IMR-90 (cell line): ENCODE measurements around the genes CROCC and PADI6.

DNA sequence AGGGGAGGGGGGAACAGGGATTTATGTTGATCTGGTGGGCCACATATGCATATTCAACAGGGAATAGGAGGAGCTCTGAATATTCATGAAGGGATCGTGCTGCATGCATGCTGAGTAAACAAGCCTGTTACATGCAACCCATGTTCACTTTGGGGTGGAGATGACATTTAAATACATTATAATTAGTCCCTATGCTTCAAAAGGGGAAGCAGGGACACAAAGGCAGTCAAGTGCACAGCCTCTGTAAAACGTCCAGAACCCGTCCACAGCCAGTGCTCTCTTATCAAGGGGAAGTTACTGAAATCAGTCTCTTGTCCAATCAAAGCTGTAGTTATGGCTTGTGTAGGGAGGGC is 54.8 kb upstream of the CROCC start:
- RRBS = no CpG with 5 or more reads among the region's 3 CpGs
CAGE:
- cytosol, long polyA plus RNA = no peak
- long polyA plus RNA = no peak
- nucleus, long polyA plus RNA = no peak

DNA sequence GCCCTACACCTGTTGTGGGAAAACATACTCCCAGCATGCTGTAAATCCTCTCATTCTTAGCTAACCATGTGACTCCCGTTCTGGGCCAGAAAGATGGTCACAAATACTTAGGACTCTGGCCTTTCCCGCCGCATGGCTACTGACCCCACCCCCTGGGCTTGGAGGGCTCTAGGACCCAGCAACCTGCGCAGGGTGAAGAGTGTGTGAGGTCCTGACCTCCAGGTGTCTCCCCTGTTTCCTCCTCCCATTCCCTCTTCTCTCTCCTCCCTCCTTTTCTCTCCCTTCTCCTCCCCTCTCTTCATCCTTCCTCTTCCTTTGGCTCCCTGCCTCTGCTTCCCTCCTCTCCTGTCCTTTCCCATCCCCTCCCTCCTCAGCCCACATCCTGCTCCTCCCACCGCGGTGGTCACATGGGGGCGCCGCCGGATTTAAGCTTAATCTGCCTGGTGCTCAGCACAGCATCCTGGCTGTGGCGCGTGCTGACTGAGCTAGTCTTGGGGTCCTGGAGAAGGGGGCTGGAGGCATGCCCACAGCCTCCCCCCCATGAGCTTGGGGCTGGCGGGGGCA is at the start of gene CROCC:
Gene CROCC (plus strand): TSS at position 453 of the 564 bp plus-strand sequence.
- RRBS = no CpG with 5 or more reads among the region's 12 CpGs
CAGE:
- cytosol, long polyA plus RNA = no peak
- long polyA plus RNA = no peak
- nucleus, long polyA plus RNA = no peak

GRCh38 chr1:16955106-16955549 is 25.3 kb downstream of the MFAP2 start:
- RRBS = no CpG with 5 or more reads among the region's 25 CpGs
CAGE:
- cytosol, long polyA plus RNA = no peak
- long polyA plus RNA = no peak
- nucleus, long polyA plus RNA = no peak

DNA sequence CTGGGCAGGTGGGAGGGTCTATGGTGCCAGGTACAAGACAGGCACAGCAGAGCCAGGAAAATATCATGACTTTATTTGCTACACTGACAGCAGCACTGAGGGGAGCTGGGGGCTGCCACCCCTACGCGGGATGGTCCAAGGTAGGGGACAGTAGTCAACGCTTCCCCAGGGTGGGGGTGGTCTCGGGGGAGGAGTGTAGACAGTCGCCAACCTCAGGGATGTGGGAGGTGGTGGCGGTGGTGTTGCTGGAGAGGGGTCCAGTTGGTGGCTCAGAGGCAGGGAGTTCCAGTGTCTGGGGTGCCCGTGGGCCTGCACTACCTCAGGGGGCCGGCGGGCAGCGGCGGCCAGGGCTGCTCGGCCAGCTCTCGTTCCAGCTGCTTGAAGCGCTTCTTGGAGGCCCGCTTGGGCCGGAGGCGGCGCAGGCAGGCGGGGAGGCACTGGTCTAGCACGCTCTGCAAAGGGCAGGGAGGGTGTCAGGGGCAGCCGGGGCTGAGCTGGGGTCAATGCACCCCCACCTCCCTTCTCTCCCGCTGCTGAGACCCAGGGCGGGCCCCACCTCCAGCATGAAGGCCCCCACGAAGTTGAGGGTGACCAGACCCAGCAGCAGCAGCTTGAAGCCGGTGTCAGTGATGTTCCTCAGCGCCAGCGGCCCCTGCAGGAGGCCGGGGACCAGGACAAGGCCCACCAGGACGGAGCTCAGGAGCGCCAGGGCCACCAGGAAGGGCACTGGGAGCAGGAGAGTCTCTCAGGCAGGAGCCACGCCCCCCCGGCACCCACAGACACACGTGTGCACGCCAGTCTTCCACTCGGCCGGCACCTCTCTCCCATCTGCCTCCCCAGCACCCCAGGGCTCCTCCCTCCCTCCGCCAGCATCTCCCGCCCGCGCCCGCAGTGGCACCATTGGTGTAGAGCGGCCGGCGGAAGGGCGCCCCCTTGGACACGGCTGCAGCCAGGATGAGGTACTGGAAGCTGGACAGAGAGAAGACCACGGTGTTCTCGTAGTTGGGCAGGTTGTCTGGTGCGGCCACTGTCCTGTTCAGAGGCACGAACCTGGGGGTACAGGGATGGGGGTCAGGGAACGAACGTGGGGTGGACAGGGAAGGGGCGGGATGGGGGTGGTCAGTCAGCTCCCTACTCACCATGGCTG is 5.9 kb upstream of the MFAP2 start:
- RRBS = 91% methylated on average over 13 of the region's 53 CpGs
CAGE:
- cytosol, long polyA plus RNA = no peak
- long polyA plus RNA = no peak
- nucleus, long polyA plus RNA = no peak

DNA sequence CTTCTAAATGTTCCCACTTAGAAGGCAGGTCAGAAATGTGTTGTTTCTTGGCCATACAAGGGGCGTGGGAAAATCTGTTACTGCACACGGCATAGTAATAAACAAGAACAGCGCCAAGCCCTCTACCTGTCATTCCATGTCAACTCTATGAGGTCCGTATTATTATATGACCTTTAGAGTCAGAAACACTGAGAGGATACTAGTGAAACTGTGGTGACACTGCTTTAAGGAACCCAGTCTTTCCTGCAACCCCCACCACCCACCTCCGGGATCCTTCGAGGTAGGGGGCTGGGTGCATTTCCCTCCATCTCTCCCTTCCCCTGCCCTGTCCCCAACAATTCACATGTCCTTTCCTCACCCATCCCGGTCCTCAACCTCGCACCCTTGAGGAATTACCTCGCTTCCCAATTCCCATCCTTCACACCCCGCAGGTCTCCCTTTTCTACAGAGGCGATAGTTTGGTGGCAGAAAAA is 664 bp downstream of the SDHB start:
- RRBS = 8% methylated on average over 3 of the region's 11 CpGs
CAGE:
- cytosol, long polyA plus RNA = no peak
- long polyA plus RNA = no peak
- nucleus, long polyA plus RNA = no peak

DNA sequence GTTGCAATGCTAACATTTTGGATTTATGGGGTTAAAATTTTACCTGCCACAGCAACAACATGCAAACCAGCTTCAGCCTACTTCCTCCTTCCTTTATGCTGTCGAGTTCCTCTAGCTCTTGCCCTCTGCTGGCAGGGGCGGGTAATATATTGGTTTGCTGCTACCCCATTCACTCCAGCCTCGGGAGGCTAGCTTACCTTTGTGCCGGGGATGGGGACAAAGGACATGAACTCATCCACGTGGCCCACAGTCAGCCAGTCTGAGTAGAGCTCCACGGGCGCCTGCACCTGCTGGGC is 21.6 kb upstream of the SDHB start:
- RRBS = no CpG with 5 or more reads among the region's 7 CpGs
CAGE:
- cytosol, long polyA plus RNA = no peak
- long polyA plus RNA = no peak
- nucleus, long polyA plus RNA = no peak

- RRBS = no CpG with 5 or more reads among the region's 12 CpGs
CAGE:
- cytosol, long polyA plus RNA = no peak
- long polyA plus RNA = no peak
- nucleus, long polyA plus RNA = no peak
These were observed 22.1 kb downstream of the PADI2 start for GRCh38 chr1:17097093-17097588.

DNA sequence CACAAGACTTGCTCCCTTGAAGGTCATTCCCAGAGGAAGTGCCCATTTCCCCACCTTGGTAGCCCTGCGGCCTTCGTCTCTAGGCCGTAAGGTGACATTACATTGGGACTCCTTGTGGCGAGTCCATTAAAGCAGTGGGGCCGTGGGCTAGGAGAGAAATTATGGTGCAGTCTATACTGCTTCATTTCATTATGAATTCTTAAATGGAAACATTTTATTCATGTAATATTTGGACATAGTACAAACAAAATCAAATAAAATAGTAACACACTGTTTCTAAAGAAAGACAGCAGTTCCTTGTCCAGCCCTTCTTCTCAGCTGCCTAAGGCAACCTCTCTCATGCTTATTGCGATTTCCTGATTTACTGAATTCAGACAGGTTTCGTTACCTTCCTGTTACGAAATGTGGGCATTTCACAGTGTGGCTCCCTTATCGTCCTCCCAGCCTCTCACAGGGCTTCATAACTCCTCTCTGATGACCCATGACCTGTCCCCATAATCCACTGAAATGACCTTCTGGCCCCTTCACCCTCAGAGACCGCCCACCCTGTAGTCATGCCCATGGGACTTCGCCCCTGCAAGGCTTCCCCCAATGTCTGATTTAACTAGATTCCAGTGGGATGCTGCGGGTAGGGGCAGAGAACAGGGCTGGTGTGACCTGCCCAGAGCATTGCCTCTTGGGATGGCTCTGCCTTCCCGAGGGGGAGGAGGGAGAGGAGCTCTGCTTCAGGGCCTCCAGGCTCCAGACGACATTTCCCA is 20.8 kb downstream of the PADI2 start:
- RRBS = no CpG with 5 or more reads among the region's 14 CpGs
CAGE:
- cytosol, long polyA plus RNA = no peak
- long polyA plus RNA = no peak
- nucleus, long polyA plus RNA = no peak

DNA sequence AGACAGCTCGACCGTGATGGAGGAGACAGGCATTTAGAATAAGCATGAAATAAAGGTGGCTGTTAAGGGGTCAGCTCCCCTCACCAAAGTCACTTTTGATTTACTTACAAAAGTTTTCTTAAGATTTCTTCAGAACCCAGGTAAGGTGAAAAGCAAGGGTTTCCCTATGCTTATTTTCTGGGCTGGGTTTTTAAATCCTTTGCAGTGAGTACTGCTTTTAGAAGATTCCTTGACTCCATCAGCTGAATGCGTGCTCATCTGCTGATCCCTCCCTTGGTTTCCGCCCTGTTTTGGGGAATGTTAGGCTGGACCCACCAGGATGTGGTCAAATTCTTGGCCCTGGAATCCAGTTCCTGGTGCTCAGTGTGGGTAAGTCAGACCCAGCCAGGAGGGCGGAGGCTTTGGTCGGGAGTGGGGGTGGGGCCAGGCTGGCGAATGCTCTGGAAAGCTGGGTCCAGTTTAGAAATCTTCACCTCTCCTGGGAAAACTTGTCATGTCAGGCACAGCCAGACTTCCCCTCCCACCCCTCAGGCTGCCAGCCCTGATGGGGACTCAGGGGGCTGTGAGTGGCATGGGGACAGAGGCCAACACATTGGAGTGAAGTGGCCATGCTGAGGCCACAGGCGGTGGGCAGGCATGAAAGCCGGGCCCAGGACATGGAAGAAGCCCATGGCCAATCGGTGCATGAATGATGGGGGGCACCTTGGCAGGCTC is 15.0 kb upstream of the PADI1 start:
- RRBS = no CpG with 5 or more reads among the region's 10 CpGs
CAGE:
- cytosol, long polyA plus RNA = no peak
- long polyA plus RNA = no peak
- nucleus, long polyA plus RNA = no peak

DNA sequence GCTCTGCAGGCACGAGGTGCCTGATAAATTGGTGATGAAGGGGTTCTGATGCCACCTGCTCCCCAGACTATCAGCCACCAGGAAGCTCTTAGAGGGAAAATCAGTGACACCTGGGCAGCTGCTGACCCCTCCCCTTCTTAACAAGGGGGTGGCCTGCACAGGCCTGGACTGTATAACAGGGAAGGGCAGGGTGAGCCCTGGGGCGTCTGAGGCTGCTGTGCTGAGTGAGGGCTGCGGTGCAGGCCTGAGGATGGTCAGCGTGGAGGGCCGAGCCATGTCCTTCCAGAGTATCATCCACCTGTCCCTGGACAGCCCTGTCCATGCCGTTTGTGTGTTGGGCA is at the start of gene PADI6:
Gene PADI6 (plus strand): TSS at position 201 of the 341 bp plus-strand sequence.
- RRBS = no CpG with 5 or more reads among the region's 6 CpGs
CAGE:
- cytosol, long polyA plus RNA = no peak
- long polyA plus RNA = no peak
- nucleus, long polyA plus RNA = no peak

DNA sequence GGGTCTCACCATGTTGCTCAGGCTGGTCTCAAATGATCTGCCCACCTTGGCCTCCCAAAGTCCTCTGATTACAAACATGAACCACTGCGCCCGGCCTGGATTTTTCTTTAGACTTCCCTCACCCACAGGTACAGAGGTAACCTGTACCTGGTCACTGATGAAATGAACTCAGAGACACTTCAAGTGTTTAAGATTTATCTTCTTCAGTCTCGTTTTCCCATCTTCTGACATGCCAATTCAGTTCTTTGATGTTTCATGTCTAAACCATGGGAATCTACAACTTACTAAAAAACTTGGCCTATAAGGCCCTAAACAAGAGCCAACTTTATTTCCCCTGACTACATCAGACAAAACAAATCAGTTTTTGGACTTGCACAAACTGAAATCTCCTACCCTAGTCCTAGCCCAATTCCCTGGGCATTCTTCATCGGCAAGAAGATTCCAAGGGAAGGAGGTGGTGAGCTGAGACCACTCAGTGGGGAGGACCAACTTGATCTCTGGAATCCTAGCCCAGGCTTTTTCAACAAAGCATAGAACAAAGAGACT is 24.6 kb downstream of the RCC2 start:
- RRBS = no CpG with 5 or more reads among the region's 4 CpGs
CAGE:
- cytosol, long polyA plus RNA = no peak
- long polyA plus RNA = no peak
- nucleus, long polyA plus RNA = no peak

DNA sequence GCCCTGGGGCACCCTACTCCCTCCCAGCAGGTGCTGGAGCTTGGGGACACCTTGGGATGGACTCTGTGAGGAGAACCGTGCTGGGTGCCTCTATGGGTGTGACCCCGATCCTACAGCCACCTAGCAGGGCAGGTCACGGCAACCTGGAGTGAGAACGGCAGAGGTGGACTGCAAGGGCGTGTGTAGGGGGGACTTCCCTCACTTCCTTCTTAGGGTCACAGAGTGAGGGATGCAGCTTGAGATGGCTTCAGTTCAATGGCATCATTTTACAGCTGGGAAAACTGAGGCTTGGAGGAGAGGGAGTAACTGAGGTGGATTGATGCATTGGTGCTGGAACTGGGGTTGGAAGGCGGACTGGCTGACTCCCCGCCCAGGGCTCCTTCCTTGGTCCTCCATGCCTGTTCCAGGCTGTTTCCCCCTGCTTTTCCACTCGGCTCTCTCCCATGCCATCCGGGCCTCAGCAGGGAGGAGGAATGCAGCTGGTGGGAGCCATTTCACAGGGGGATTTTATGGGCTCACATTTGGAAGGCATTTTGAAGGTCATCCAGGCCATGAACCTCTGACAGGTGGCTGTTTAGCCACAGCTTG is 18.8 kb upstream of the ARHGEF10L start:
- RRBS = no CpG with 5 or more reads among the region's 9 CpGs
CAGE:
- cytosol, long polyA plus RNA = no peak
- long polyA plus RNA = no peak
- nucleus, long polyA plus RNA = no peak

DNA sequence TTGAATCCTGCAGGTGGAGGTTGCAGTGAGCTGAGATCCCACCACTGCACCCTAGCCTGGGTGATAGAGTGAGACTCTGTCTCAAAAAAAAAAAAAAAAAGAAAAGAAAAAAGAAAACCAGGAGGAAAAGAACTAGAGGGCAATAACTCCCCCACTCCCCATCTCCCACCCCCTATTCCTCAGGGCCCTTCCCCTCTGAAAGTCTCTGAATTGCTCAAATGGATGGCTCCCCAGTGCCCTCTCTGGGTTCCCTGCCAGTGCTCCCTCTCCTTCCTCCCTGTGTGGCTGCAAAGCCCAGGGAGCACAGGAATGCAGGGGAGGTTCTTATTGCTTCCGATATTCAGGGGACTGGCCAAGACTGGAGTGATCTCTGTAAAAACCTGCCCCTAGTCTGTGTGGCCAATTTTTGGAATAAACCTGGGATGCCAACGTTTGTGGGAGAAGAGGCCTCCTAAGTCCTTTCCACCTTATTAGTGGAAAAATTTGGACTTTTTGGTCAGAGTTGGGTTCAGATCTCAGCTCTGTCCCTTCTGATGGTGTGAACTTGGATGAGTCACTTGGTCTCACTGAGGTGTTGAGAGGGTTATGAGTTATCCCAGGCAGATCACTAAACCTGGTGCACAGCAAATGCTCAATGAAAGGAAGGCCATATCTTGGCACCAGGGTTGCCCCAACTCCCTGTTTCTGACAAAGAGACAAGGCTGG is 13.4 kb upstream of the ARHGEF10L start:
- RRBS = no CpG with 5 or more reads among the region's 2 CpGs
CAGE:
- cytosol, long polyA plus RNA = no peak
- long polyA plus RNA = no peak
- nucleus, long polyA plus RNA = no peak

GRCh38 chr1:17531076-17531337 is 8.5 kb upstream of the ARHGEF10L start:
- RRBS = no CpG with 5 or more reads among the region's 4 CpGs
CAGE:
- cytosol, long polyA plus RNA = no peak
- long polyA plus RNA = no peak
- nucleus, long polyA plus RNA = no peak

GRCh38 chr1:17551746-17552505 is 12.4 kb downstream of the ARHGEF10L start:
- RRBS = no CpG with 5 or more reads among the region's 12 CpGs
CAGE:
- cytosol, long polyA plus RNA = no peak
- long polyA plus RNA = no peak
- nucleus, long polyA plus RNA = no peak

- RRBS = no CpG with 5 or more reads among the region's 9 CpGs
CAGE:
- cytosol, long polyA plus RNA = no peak
- long polyA plus RNA = no peak
- nucleus, long polyA plus RNA = no peak
These were observed 41.9 kb downstream of the ARHGEF10L start for GRCh38 chr1:17581209-17581914.

DNA sequence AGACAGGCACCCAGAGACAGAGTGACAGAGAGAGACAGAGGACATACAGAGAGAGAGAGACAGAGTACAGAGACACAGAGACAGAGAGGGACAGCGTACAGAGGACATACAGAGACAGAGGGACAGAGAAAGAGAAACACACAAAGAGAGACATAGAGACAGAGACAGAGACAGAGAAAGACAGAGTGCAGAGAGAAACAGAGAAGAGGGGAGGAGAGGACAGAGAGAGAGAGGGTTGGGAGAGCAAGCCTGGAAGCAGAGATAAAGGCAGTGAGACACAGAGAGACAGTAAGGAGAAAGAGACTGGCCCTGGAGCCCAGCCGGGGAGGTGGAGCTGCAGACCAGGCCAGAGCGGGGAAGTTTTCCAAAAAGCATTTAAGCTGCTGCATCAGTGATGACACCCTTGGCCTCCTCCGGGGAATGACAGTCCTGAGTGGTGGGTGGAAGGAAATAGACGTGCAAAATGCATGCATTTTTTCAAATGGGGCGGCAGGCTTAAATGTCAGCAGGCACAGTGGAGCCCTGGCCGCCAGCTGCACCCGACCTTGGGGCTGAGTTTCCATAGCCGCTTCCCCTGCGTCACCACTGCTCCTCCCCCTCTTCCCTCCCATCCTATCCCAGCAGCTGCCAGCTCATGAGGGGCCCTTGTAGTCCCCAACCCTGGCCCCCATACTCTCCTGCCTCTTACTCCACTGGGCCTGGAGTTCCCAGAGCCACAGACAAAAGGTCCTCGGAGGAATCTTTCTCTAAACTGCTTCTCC is 95.4 kb upstream of the KLHDC7A start:
- RRBS = 3% methylated on average over 3 of the region's 11 CpGs
CAGE:
- cytosol, long polyA plus RNA = no peak
- long polyA plus RNA = no peak
- nucleus, long polyA plus RNA = no peak

GRCh38 chr1:18925148-18925774 is 22.9 kb upstream of the ALDH4A1 start:
- RRBS = over 99% methylated on average over 3 of the region's 11 CpGs
CAGE:
- cytosol, long polyA plus RNA = no peak
- long polyA plus RNA = no peak
- nucleus, long polyA plus RNA = no peak

DNA sequence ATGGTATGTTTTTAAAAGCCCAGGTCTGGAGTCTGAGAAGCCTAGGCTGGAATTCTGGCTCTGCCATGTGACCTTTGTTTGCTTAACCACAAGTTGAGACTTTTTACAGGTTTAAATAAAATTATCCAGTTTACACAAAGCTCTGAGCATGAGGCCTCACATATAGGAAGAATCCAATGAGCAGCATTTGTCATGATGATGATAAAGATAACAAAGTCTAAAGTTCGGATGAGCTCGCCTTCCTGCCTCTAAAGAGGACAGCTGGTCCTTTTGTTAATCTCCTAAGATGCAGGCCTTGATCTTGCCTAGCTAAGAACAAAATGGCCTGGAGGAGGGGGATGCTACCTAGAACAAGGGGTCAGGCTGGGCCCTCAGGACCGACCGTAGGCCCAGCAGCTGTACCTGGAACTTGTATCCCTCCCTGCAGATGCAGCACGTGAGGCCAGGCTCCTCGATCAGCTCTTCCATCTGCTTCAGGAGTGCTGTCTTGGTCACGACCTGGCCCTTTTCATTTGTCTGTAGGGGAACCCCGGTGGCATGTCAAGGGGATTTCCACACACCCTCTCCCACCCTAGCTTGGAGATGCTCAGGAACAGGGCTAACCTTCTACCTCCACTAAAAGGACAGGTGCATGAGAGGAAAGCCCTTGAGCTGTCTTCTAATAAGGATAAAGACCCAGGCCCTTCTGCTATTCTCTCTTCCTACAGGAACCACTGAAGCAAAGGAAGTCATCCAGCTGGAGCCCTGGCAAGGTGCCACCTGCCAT is 122.5 kb downstream of the UBR4 start:
- RRBS = no CpG with 5 or more reads among the region's 8 CpGs
CAGE:
- cytosol, long polyA plus RNA = no peak
- long polyA plus RNA = no peak
- nucleus, long polyA plus RNA = no peak

- RRBS = 92% methylated on average over 4 of the region's 13 CpGs
CAGE:
- cytosol, long polyA plus RNA = no peak
- long polyA plus RNA = no peak
- nucleus, long polyA plus RNA = no peak
These were observed 87.4 kb downstream of the UBR4 start for GRCh38 chr1:19122485-19123208.